Skeletal muscle tissue (tissue), 7 donors: Measurements from ENCODE around the gene C20orf203.

GRCh38 chr20:32063796-32064083 lies 11.7 kb downstream of the HCK start:
- PRO-cap, 3 experiments: no peak in any of the 3 experiments
- RAMPAGE, long total RNA: no peak
- RRBS, 2 experiments: no CpG with 5 or more reads among the region's 4 CpGs

GRCh38 chr20:32168400-32168876 lies 39.1 kb downstream of the PLAGL2 start:
- PRO-cap, 3 experiments: no peak in any of the 3 experiments
- RAMPAGE, long total RNA: no peak
- RRBS, 2 experiments: no CpG with 5 or more reads among the region's 1 CpG

GRCh38 chr20:32190839-32191517 lies 16.6 kb downstream of the PLAGL2 start:
- PRO-cap, 3 experiments: no peak in any of the 3 experiments
- RAMPAGE, long total RNA: no peak
- RRBS, 2 experiments: no CpG with 5 or more reads among the region's 6 CpGs

DNA sequence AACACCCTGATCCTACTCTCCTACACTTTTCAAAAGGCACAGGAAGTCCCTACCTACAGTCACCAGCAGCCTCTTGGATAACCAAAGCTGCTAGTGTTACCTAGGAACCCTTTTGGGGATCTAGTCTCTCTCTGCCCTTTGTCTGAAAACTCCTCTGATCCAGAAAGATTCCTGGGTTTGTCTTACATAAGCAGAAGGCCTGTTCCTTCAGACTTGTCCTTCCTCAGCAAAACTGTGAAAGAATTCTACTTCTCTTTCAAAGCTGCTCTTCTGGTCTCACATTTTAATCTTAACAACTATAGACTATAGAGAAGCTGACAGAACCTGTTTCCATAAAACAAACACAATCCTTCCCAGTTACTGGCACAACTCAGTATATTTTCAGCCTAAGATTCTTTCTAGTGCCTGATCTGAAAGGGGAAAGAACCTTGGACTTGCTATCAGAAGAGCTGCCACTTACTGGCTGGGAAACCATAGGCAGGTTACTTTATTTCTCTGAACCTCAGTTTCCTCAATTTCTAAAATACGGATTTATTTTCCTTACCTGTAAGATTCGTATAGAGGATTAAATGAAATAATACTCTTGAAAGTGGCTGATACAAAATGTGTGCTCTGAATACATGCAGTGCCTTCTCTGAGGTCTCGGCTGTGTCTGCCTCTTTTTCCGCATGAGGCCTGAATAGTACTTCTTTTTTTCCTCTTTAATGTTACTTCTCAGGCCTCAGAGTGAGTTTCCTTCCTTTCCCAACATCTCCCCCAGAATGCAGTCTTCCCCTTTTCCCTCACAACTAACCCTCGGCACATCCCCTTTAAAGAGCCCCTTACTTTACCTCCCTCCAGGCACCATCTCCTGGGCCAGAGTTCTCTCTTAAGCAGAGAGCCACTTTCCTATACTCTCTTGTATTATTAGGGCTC lies 2.7 kb downstream of the PLAGL2 start:
- PRO-cap, 3 experiments: no peak in any of the 3 experiments
- RAMPAGE, long total RNA: no peak
- RRBS, 2 experiments: no CpG with 5 or more reads among the region's 5 CpGs

GRCh38 chr20:32206296-32206932 lies 1.1 kb downstream of the PLAGL2 start:
- PRO-cap, 3 experiments: peak in 1 of 3 experiments; most common plus-strand start chr20:32206602 (in 1)
- RAMPAGE, long total RNA: no peak
- RRBS, 2 experiments: no CpG with 5 or more reads among the region's 6 CpGs

GRCh38 chr20:32429515-32430121 lies 71.5 kb downstream of the ASXL1 start:
- PRO-cap, 3 experiments: no peak in any of the 3 experiments
- RAMPAGE, long total RNA: no peak
- RRBS, 2 experiments: no CpG with 5 or more reads among the region's 19 CpGs

DNA sequence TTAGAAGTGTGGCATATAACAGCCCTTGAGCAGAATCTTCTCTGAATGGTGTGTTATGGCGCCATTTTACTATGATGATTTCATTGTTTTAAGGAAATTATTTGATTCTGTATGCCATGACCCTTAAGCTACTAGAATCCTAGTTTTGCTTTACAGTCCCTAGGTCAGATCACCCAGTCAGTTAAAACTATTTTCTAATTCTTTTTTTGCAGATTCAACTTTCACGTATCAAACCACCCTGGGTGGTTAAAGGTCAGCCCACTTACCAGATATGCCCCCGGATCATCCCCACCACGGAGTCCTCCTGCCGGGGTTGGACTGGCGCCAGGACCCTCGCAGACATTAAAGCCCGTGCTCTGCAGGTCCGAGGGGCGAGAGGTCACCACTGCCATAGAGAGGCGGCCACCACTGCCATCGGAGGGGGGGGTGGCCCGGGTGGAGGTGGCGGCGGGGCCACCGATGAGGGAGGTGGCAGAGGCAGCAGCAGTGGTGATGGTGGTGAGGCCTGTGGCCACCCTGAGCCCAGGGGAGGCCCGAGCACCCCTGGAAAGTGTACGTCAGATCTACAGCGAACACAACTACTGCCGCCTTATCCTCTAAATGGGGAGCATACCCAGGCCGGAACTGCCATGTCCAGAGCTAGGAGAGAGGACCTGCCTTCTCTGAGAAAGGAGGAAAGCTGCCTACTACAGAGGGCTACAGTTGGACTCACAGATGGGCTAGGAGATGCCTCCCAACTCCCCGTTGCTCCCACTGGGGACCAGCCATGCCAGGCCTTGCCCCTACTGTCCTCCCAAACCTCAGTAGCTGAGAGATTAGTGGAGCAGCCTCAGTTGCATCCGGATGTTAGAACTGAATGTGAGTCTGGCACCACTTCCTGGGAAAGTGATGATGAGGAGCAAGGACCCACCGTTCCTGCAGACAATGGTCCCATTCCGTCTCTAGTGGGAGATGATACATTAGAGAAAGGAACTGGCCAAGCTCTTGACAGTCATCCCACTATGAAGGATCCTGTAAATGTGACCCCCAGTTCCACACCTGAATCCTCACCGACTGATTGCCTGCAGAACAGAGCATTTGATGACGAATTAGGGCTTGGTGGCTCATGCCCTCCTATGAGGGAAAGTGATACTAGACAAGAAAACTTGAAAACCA lies 76.5 kb downstream of the ASXL1 start:
- PRO-cap, 3 experiments: no peak in any of the 3 experiments
- RAMPAGE, long total RNA: no peak
- RRBS, 2 experiments: 76% methylated on average over 6 of the region's 27 CpGs; no CpG with 5 or more reads in 1 of the 2 experiments

- PRO-cap, 3 experiments: no peak in any of the 3 experiments
- RAMPAGE, long total RNA: no peak
- RRBS, 2 experiments: no CpG with 5 or more reads among the region's 8 CpGs
Observed at GRCh38 chr20:32444871-32445571, 86.9 kb downstream of the ASXL1 start.

- PRO-cap, 3 experiments: no peak in any of the 3 experiments
- RAMPAGE, long total RNA: no peak
- RRBS, 2 experiments: 6 to 10% methylated on average over 31 of the region's 65 CpGs
Observed at GRCh38 chr20:32456867-32457883, 99.0 kb downstream of the ASXL1 start.

DNA sequence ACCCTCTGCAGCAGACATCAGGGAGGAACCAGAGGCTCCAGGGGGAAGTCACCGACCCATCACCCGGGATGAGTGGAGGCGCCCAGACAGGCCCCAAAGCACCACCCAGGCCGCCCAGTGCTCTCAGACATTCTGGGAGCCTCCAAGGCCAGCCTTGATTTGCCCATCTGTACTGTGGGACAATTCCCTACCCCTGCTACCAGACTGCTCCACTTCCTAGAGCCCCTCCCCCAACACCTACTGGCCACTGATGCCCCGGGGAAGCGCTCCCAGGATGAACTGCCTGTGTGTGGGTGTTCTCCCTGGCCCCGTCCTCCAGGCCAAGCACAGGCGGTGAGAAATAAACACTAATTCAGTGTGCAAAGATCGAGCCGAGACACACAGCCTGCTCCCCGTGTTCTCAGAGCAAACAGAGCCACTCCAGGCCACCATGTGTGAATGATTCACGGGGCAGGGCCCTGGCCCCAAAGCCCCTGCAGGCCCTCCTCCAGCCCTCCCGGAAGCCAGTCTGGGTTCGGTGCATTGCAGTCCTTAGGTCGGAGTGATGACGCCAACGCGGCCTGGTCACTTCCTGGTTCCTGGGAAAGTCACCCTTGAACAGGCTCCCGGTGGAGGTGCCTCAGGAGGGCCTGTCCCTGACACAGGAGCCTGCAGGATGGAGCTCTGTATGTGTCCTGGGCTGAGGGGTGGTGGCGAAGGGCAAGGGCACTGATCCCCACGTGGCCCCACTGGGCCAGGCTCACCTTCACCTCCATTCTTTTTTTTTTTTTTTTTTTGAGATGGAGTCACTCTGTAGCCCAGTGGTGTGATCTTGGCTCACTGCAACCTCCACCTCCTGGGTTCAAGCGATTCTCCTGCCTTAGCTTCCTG lies 107.3 kb downstream of the ASXL1 start:
- PRO-cap, 3 experiments: no peak in any of the 3 experiments
- RAMPAGE, long total RNA: no peak
- RRBS, 2 experiments: 30 to 36% methylated on average over 3 of the region's 22 CpGs

DNA sequence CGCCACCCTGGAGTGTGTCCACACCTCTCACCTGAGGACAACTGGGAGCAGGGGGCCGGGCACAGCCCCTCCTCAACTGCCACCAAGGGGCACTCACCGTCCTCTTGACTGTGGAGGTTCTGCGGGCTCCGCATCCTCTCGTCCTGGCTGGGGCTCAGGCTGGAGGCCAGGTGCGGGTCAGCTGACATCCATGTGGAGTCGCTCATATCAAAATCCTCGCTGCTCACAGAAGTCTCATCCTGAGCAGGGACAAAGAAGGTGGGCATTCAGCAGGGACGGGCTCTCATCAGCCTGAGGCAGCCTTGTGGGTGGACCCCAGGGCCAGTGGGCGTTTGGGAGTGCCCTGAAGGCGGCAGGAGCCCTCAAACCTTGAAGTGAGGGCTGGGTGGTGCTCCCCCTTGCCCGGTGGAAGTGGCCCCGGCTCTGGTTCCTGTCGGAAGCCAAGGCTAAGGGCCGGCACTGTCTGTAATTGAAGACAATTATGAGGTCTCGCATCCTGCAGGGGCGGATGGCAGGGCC lies 110.6 kb downstream of the NOL4L start:
- PRO-cap, 3 experiments: no peak in any of the 3 experiments
- RAMPAGE, long total RNA: no peak
- RRBS, 2 experiments: 10 to 17% methylated on average over 1 to 2 of the region's 18 CpGs

DNA sequence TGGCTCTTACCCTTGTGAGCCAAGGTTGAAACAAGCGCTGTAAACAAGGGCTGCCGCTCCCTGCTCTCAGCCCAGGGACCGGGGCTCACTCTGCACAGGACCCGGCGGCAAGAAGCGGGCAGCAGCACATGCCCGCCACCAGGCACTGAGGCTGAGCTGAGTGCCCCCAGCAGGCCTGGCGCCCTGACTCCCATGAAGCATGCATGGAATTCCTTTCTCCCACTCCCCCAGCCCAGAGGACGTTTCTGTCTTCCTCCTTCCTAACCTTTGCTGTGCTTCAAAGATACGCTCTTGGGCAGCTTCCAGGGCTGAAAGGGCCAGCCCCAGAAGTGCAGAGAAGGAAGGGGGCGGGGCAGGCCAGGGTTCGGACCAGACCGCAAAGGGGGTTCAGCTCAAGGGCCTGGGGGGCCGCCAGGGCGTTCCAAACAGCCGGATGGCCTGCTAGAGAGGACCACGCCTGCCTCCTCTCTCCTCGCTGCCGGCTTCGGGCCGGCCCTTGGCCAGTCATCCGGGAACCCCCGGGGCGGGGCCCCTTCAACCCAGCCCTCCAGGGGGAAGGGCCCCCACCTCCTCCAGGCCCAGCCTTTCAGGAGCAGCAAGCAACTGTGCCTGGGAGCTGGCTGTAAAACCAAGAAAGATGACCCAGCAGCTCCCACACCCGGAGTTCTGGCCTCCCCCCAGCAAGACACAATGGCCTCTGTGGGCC lies 110.0 kb downstream of the NOL4L start:
- PRO-cap, 3 experiments: peak in 3 of 3 experiments; most common plus-strand start position 625 of the sequence (in 1); most common minus-strand start position 471 of the sequence (in 2)
- RAMPAGE, long total RNA: no peak
- RRBS, 2 experiments: 11 to 15% methylated on average over 5 to 9 of the region's 25 CpGs

- PRO-cap, 3 experiments: no peak in any of the 3 experiments
- RAMPAGE, long total RNA: no peak
- RRBS, 2 experiments: no CpG with 5 or more reads among the region's 8 CpGs
Observed at GRCh38 chr20:32516861-32517681, 68.1 kb downstream of the NOL4L start.

GRCh38 chr20:32673912-32674186 lies at the start of gene C20orf203:
C20orf203 (minus strand) TSS chr20:32673941.
- PRO-cap, 3 experiments: no peak in any of the 3 experiments
- RAMPAGE, long total RNA: no peak
- RRBS, 2 experiments: no CpG with 5 or more reads among the region's 3 CpGs

DNA sequence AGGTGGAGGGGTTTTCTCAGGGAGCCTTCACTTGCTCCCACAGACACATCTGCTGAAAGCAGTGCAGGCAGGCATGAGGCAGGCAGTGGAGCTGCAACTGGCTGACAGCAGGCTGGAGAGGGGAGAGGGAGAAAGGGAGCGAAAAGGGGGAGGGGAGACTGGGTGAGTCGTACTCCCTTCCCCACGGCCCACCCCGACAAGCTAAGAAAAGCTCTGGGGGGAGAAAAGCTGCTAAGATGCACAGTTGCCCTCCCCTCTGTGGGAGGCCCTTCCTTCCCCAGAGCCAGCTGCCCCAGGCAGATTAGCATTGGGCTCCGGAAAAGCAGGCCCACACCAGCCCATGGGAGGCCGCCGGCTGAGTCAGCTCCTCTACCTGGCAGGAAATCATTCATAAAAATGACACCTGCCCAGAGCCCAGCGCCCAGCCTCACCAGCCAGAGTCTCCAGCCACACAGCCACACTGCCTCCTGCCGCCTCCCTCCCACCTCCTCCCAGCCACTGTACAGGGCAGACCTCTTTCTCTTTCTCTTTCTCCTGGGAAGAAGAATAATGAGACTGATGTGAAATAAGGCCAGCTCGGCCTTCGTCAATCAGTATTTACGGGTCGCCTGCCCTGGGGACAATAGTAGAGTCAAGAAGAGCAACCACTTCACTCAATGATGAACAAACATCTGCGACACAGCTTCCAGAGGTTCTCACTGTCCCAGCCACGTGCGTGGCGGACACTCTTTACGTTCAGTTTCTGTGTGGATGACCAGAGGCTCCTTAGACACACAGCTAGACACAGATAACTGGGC lies 7.7 kb upstream of the C20orf203 start:
- PRO-cap, 3 experiments: no peak in any of the 3 experiments
- RAMPAGE, long total RNA: no peak
- RRBS, 2 experiments: no CpG with 5 or more reads among the region's 18 CpGs

- PRO-cap, 3 experiments: no peak in any of the 3 experiments
- RAMPAGE, long total RNA: no peak
- RRBS, 2 experiments: no CpG with 5 or more reads among the region's 7 CpGs
Observed at GRCh38 chr20:32855383-32855949, 3.3 kb upstream of the EFCAB8 start.

DNA sequence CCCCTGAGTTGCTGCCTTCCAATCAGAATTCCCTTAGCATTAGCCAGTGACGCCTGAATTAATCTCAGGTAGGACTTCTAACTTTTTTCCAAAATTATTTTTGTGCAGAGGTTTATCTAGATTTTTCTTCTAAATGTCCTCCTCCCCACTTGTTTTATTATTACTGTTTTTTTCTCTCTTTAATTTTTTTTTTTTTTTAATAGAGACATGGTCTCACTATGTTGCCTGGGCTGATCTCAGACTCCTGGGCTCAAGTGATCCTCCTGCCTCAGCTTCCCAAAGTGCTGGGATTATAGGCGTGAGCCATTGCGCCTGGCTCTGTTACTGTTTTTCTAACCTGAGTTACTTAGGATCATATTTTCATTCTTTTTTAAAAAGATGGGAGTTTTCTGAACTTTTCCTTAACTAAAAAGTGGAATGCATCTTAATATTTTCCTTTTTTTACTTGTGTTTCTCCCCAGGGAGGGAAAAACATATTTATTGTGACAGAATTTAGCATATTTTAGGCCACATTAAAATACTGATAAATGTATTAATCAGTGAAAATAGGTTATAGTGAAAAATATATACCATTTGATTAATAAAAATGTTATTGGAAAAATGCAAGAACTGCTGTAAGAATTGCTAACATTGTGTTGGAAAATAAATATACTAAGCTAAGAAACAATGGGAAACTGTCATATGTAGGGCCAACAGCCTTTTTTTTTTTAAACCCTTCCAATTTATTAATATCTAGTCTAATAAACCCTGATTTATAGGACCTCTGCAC lies 1.2 kb upstream of the EFCAB8 start:
- PRO-cap, 3 experiments: no peak in any of the 3 experiments
- RAMPAGE, long total RNA: no peak
- RRBS, 2 experiments: no CpG with 5 or more reads among the region's 3 CpGs

GRCh38 chr20:32972114-32972792 lies 32.0 kb downstream of the SUN5 start:
- PRO-cap, 3 experiments: no peak in any of the 3 experiments
- RAMPAGE, long total RNA: no peak
- RRBS, 2 experiments: no CpG with 5 or more reads among the region's 6 CpGs

DNA sequence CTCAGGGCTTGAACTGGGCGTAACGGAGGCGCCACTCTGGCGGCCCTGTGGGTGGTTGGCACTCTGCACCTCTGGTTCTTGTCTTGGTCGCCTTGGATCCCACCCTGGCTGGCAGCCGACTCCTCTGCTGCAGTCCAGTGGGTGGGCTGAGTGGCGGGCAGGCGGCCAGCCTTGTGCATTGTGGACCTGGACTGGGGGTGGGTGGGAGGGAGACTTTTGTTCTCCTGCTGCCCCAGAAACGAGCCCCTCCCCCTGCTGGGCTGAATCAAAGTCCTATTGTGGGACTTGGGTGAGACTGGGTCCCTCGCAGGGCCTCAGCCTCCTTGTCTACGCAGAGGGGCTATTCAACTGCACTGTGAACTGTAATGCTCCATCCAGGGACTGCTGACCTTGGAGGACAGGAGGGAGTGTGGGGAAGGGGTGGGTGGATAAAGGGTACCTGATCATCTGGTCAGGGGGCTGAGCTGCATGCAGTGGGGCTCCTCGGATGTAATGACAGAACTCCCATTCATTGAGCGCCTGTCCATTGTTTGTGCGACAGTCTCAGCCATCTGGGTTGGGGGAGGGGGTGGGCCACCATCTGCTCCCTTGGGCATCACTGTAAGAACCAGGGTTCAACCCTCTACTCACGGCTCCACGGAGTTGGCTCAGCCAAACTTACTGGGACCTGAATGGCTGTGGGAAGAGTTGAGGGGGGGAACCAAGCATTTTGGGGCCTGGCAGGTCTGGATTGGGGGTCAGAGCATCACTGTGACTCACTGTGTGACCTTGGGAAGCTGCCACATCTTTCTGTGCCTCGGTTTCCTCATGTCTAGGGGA lies 23.8 kb downstream of the SUN5 start:
- PRO-cap, 3 experiments: no peak in any of the 3 experiments
- RAMPAGE, long total RNA: no peak
- RRBS, 2 experiments: no CpG with 5 or more reads among the region's 17 CpGs

DNA sequence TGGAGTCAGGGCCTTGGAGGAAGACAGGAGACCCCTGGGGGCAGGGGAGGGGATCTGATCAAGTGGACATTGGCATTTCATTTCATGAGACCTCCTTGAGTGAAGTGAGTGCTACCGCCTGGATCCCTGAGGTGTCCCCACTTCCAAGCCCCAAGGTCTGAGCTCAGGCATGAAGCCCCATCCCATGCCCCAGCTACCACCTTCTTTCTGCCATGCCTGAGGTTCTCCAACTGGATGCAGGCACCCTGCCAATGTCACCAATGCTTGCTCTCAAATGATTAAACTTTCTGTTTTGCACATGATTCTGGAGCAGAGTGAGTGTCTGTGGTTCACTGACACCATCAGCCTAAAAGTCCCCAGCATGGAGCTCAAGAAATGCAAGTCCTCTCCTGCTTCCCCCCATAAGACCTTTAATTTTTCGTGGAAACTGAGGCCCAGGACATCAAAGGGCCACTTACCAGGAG lies 43.7 kb upstream of the BPIFA2 start:
- PRO-cap, 3 experiments: no peak in any of the 3 experiments
- RAMPAGE, long total RNA: no peak
- RRBS, 2 experiments: no CpG with 5 or more reads among the region's 2 CpGs